Upper lobe of left lung (tissue), 5 donors: ENCODE measurements around a stretch of chr13.

DNA sequence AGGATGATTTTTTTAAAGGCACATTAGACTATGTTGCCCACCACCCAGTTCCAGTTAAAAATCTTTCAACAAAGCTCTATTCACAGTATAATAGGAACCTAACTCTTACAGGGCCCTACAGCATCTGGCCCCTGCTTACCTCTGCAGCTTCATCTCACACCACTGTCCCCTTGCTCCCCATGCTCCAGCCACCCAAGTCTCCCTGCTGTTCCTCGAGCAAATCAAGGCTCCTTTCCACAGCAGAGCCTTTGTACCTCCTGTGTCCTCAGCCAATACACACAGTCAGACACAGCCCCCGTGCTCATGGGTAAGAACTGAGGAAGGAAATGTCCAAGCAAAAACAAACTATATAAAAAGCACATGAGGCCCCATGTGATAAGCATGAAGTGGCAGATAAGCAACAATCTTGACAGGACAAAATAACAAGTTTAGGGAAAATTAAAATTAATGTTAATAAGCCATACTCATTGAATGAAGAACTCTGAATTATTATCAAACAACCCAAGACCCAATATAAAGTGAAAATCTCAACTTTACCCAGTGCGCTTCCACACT is 67.5 kb downstream of the TSC22D1 start:
- PRO-cap, 2 experiments = no peak in any of the 2 experiments
- RAMPAGE, long total RNA, 4 experiments = start-site peak on the minus strand in 1 of 4 experiments, centred at position 287 of the sequence, 6 reads per replicate

- PRO-cap, 2 experiments = no peak in any of the 2 experiments
- RAMPAGE, long total RNA, 4 experiments = no peak in any of the 4 experiments
These were observed 21.0 kb downstream of the TSC22D1 start for GRCh38 chr13:44555009-44555715.

DNA sequence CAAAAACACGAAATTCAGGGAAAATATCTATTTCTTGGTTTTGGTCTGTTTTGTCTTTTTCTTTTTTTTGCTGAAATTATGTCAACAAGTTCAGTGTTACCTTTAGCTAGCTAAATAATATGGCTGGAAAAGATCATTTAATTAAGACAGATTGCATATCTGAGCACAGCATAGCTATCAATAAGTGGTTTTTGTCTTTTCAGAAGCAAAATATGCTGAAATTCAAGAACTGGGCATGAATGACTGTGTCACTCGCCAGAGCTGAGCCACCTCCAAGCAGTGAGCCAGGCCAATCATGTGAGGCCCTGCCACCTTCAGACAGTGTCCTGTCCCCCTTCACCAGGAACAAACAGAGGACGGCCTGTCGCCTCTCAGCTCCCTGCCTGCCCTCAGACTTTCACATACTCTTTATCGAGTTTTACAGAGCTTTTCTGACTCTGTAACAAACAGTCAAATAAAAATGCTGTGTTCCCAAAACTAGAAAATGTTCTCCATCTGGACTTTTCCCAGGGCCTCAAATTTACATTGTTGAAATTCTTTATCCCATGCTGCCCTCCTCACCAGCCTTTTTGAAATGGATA is 171.0 kb upstream of the TSC22D1 start:
- PRO-cap, 2 experiments = peak in 1 of 2 experiments; most common plus-strand start position 345 of the sequence (in 1)
- RAMPAGE, long total RNA, 4 experiments = no peak in any of the 4 experiments

DNA sequence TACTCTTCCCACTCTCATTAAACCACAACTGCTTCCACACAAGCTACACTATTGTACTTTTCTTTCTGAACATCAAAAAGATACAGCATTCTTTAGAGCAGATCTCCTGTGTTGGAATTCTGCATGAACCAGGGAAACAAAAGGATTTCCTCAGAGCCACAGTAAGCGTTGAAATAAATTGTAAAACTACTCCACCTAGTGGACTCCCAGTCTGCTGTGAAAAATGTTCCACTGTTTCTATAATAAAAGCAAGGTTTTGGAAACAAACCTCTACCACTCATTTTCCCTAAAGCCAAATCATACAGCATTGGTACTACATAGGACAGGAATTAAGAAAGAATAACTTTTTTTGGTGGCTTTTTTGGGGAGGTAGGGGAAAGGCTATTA is 19.4 kb downstream of the NUFIP1 start:
- PRO-cap, 2 experiments = no peak in any of the 2 experiments
- RAMPAGE, long total RNA, 4 experiments = no peak in any of the 4 experiments

DNA sequence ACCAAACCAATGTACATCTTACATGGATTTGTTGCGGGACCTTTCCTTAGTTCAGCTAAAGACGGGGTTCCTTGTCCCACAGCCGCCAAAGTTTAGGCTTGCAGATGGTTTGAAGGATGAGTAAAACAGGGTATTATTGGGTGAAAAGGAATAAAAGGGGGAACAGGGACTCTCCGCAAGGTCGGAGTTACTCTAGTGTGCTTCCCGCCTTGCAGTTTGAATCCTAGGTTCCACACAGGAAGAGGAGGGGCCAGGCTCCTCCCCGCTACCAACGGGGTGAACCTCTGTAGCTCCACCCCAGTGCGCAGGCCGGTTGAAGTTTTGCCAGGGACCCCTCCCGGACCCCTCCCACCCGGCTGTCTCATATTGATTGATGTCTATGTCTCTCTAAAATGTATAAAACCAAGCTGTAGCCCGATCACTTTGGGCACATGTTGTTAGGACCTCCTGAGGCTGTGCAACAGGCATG is 11.6 kb upstream of the GTF2F2 start:
- PRO-cap, 2 experiments = no peak in any of the 2 experiments
- RAMPAGE, long total RNA, 4 experiments = no peak in any of the 4 experiments

- PRO-cap, 2 experiments = no peak in any of the 2 experiments
- RAMPAGE, long total RNA, 4 experiments = no peak in any of the 4 experiments
These were observed 3.0 kb downstream of the TPT1 start for GRCh38 chr13:45337903-45338498.

- PRO-cap, 2 experiments = peak in 1 of 2 experiments; most common minus-strand start chr13:45339599 (in 1)
- RAMPAGE, long total RNA, 4 experiments = start-site peak on the minus strand in 1 of 4 experiments, at chr13:45339523-45339603 at its widest, 575 reads per replicate
These were observed 1.6 kb downstream of the TPT1 start for GRCh38 chr13:45339378-45339703.

DNA sequence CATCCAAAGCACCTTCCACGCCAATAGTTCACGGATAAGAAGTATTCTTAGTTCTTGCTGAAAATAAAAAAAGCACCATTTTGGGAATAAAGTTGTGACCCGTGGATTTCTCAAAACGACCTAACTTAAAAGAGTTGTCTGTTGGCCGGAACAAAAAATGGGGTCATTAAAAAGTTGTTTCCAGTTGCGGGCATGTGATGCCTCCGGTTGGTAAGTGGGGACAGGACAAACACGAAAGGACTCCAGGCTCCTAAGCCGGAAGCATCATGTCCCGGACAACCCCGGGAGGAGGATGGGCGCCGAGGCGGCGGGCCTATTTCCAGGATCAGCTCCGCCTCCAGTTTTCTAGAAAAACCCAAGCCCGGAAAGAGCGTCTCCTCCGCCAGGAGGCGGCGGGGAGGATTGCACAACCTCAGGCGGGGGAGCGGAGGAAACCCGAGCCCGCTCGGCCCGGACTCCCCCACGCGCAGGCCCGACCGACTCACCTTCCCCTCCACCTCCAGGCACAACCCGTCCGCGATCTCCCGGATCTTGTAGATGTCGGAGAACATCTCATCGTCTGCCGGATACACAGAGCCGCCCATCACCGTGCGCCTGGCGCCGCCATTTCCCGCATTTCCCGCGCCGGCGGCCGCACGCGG is 636 bp downstream of the TPT1 start:
- PRO-cap, 2 experiments = peak in 2 of 2 experiments; most common plus-strand start position 385 of the sequence (in 1); most common minus-strand start position 27 of the sequence (in 1)
- RAMPAGE, long total RNA, 4 experiments = start-site peak on the minus strand in 4 of 4 experiments, centred at positions 529 to 535 of the sequence, 44 to 1,109 reads per replicate

- PRO-cap, 2 experiments = no peak in any of the 2 experiments
- RAMPAGE, long total RNA, 4 experiments = no peak in any of the 4 experiments
These were observed 993 bp upstream of the TPT1 start for GRCh38 chr13:45342096-45342256.

- PRO-cap, 2 experiments = no peak in any of the 2 experiments
- RAMPAGE, long total RNA, 4 experiments = start-site peak on the plus strand in 1 of 4 experiments, at chr13:45371181-45371351 at its widest, 5 to 6 reads per replicate
These were observed 29.9 kb upstream of the TPT1 start for GRCh38 chr13:45370795-45371384.

GRCh38 chr13:45378706-45379356 is 37.8 kb upstream of the TPT1 start:
- PRO-cap, 2 experiments = no peak in any of the 2 experiments
- RAMPAGE, long total RNA, 4 experiments = no peak in any of the 4 experiments

DNA sequence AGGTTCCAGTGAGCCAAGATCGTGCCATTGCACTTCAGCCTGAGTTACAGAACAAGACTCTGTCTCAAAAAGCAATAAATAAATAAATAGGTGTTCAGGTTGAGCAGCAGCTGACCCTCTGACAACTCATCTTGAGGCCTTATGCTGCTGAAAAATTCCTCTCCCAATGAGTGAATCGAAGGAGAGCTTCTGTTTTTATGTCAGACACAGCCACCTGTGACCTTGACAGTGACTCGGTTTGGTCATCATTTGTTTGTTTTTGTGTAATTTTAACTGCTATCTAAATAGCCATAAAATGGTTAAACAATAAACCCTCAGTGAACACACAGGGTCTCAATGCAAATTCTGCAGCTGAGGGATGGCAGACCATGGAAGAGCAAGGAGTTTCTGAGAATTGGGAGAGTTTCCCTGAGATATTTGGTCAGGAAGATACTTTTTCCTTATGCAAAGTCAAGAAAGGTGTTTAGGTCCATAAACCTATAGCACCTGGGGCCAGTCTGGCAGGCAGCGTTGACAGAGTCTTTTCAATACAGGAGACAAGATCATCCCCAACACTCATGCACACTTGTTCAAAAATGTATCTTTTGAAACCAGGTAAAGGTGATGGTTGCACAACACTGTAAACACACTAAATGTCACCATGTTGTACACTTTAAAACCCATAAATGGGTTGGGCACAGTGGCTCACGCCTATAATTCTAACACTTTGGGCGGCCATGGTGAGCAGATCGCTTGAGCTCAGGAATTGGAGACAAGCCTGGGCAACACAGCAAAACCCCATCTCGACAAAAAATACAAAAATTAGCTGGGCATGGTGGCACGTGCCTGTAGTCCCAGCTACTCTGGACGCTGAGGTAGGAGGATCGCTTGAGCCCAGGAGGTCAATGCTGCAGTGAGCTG is 16.6 kb upstream of the SLC25A30 start:
- PRO-cap, 2 experiments = no peak in any of the 2 experiments
- RAMPAGE, long total RNA, 4 experiments = no peak in any of the 4 experiments

DNA sequence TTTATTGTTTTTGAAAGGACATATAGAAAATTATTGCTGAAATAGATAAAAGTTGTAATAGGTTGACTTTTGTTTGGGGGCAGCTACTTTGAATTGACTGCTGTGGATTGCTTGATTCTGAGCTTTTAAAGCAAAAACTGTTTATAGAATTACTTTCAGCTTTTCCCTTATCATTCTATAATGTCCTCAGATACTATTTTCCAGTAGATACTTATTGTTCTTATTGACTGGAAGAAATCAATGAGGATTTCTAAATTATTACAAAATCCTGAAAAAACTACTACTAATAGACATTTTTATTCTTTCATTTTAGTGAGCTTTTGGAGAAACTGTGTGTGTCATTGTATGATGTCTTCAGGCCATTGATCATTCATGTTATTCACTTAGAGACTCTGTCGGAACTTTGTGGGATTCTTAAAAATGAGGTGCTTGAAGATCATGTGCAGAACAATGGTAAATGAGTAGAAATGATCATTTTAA is 28.3 kb downstream of the COG3 start:
- PRO-cap, 2 experiments = no peak in any of the 2 experiments
- RAMPAGE, long total RNA, 4 experiments = no peak in any of the 4 experiments

DNA sequence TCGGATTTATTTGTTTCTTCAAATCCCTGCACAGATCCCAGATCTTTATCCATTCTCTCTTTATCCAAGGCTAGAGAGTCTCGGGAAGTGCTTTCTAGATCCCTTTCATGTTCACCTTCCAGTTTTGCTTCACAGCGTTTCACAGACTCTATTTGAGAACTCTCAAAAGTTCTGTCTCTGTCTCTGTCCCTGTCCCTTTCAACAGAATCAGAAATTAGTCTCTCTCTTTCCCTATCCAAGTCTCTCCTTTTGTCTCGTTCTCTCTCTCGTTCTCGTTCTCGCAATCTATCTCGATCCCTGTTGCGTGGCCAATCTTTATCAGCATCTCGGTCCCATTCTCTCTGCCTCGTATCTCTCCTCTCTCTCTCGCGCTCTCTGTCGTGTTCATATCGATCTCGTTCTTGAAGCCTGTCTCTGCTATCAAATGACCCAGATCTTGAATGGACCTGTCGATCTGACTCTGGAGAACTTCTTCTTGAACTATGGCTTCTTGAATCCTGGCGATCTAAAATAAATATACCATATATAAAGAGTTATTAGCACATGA is 84.9 kb downstream of the ZC3H13 start:
- PRO-cap, 2 experiments = no peak in any of the 2 experiments
- RAMPAGE, long total RNA, 4 experiments = no peak in any of the 4 experiments

DNA sequence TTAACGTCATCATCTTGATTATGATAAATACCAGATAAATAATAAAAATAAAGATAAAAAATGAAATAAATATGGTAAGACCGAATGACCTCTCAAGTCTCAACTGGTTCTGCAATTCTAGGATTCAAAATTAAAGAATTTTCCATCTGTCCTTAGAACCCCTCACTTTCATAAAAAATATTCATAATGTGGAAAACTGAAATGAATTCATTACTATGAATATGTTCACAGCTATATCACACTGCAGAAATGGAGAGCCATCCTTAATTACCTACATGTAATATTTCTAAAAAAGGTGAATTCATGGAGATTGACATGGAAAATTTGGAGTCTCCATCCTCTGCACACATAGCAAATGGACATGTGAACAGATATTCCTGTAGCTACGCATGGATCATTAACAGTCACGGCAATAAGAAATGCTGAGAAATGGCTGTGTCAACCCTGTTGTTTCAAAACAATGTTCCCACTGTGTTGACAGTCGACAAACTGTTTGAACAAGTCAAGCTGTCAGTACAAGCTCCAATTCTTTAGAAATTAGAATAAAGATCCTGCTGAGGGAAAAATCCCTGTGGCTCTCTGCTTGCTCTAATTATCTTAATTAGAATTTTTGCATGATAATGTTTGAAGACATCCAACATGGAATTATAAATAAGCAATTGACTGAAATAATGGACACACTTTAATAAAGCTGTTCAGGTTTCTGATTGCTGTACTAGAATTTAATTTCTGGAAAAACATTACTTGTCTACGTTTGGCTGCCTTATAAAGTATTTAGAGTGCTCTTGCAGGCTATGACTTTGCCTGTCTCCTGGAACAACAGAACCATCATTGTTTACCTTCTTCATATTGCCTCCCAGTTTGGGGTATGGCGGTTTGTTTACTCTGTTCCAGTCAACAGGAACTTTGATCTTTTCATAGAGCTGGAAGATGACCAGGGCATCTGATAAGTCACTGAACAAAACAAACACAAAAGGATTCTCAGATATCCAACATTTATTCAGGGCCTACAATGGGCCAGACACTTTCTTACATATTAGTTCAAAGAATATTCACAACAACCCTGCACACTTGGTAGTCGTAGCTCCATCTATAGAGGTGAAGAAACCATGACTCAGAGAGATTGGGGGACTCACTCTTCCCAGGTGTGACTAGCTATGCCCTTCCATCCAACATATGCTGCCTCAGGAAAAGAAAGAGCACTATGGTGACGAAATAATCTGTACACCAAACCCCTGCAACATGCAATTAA is 38.0 kb upstream of the CPB2 start:
- PRO-cap, 2 experiments = no peak in any of the 2 experiments
- RAMPAGE, long total RNA, 4 experiments = start-site peak on the minus strand in 1 of 4 experiments, centred at position 903 of the sequence, 17 reads per replicate

DNA sequence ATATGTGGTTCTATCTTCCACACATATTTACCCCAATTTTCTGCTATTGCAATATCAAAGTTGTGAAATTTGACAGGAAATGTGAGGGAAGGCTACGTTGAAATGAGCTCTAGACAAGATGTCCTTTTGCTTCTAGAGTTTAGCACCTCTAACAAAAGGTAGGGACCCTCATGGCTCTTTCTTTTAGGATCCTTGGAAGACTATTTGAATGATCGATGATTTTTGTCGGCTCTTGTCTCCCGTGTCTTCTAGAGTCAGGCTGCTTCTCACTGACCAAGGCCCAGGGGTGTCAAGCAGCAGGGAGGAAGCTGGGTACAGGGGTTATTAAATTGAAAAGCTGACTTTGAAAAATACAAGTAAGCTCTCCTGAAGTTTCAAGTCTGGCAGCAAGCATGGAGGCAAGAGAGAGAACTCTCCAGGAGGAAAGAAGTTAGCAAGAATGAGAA is 73.5 kb downstream of the RUBCNL start:
- PRO-cap, 2 experiments = no peak in any of the 2 experiments
- RAMPAGE, long total RNA, 4 experiments = no peak in any of the 4 experiments

DNA sequence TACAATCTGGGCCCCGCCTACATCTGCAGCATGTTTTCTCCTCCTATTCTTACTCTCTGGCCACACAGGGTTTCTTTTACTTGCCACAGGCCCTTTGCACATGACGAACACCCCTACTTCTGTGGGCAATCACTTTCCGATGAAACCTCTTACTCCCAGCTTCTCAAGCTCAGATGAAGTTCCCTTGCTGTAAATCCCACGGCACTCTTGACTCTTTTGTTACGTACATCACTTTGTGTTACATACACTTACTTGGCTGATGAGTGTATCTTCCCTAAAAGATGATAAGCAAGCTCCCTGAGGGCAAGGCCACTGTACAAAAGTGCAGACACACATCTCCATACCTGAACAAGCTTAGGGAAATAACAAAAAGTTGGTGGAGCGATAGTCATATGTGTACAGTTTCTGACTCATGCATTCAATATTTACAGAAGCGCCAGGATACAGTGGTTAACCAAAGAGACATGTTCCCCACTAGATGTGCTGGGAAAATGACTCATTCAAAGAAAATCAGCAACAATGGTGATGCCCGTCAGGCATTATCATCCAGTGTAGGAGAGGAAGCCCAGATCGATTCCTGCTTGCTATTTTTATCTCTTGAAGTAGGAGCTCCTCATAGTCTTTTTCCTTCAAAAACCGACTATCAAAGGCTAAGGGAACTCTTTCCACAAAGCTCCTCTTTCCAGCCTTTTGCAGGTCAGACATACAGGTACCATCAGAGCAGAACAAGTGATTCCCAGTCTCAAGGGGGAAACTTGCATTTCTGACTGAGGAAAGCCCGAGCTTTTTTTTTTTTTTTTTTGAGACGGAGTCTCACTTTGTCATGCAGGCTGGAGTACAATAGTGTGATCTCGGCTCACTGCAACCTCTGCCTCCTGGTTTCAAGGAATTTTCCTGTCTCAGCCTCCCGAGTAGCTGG is 32.3 kb downstream of the RUBCNL start:
- PRO-cap, 2 experiments = no peak in any of the 2 experiments
- RAMPAGE, long total RNA, 4 experiments = no peak in any of the 4 experiments

DNA sequence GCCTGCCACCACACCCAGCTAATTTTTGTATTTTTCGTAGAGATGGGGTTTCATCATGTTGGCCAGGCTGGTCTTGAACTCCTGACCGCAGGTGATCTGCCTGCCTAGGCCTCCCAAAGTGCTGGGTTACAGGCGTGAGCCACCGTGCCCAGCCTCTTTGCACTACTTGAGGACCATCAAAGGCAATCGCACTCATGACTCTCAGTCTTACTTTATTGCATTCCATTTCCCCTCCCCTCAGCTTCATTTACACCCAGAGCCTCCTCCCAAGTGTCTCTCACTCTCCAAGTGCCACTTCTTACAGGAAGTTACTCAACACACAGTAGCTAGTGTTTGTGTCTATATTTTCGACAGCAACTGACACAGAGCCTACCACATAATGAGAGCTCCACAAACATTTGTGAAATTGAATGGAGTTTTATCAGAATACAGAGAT is 16.8 kb upstream of the RUBCNL start:
- PRO-cap, 2 experiments = no peak in any of the 2 experiments
- RAMPAGE, long total RNA, 4 experiments = no peak in any of the 4 experiments

GRCh38 chr13:46614465-46615074 is 61.6 kb downstream of the LRCH1 start:
- PRO-cap, 2 experiments = peak in 1 of 2 experiments; most common plus-strand start chr13:46614911 (in 1); most common minus-strand start chr13:46614699 (in 1)
- RAMPAGE, long total RNA, 4 experiments = no peak in any of the 4 experiments

- PRO-cap, 2 experiments = no peak in any of the 2 experiments
- RAMPAGE, long total RNA, 4 experiments = no peak in any of the 4 experiments
These were observed 109.7 kb downstream of the LRCH1 start for GRCh38 chr13:46662691-46663016.